Temporal lobe (tissue), 2 donors: ENCODE data around the genes TMEM154, TRIM2 and TMEM131L.

DNA sequence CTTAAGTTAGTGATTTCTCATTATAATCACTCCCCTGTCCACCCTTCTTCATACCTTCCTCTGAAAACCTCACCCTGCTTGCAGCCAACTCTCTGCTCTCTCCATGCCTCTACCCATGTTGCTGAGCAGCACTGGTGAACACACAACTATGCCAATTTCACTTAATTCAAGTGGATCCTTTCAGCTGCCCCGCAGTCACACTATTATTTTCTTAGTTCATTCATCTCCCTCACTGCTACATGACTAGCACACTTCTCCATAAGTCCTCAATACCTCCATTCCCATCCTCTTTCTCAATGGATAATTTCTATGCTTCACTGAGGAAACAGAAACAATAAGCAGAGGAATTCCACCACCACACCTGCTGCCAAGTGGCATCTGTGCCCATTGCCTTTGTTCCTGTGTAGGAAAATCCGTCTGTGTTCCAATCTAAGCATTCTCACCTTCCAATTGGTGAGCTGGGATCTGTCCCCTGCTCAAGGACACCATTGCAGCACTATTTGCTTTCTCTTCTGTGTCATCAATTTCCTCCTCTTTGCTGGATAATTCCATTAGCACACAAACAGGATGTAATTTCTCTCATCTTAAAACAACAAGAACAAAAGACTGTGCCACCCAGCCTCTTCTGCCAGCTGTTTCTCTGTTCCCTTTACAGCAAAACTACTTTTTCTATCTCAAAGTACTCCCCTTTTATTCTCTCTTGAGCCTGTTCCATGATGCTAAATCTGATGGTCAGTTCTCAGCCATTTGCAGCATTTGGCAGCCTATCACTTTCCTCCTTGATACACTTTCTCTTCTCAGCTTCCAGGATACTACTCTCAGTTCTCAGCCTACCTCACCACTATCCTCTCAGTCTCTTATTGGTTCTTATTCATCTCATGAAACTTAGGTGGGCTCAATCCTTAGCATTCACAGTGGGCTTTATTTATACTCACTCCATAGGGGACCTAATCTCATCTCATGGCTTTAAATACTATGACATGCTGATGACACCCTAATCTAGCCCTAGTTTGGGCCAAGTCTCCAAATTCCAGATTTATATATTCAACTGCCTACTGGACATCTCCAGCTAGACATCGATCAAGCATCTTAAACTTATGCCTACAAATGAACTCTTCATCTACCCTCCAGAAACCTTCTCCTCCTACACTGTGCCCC, 24.9 kb upstream of the PRSS48 start:
- RAMPAGE, long total RNA, result no peak

GRCh38 chr4:151324174-151324630, 1.2 kb downstream of the SH3D19 start:
- RAMPAGE, long total RNA, result no peak

- RAMPAGE, long total RNA, result no peak
These were observed 155.2 kb downstream of the FHIP1A start for GRCh38 chr4:151564110-151564703.

DNA sequence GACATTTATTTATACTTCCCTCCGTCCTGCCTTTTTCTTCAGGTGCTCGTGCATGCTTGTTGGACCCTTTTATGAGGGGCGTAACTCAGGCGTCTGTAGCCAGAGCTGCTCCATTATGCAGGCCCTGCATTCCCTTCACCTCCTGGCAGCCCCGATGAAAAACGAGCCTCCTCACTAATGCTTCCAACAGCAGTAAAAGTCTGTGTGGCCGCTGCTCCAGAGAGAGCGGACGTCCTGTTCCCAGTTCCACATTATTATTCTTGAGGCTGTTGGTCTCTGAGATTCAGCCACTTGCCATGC, 101.2 kb downstream of the GATB start:
- RAMPAGE, long total RNA, result no peak

GRCh38 chr4:151807060-151807817, 46.4 kb upstream of the GATB start:
- RAMPAGE, long total RNA, result no peak

DNA sequence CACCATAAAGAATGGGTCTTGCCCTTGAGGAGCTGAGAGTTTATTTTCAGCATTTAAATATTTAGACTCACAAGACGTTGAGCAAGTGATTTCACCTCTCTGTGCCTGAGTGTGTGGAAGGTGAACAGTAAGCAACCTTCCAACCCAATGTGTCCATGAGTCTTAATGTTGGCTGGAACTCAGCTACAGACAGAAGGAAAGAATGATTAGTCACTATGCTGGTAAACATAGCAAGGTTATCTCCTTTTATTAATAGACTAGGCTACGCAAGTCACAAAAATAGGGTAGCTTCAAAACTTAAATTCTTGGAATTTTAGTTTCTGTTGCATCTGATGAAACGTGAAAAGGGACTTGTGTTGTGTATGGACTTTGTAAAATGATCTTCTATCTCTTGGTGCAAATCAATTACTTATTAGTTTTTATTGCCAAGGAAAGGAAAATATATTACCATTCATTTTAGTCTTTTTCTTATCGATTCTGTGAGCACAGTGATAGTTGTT, 277.5 kb upstream of the GATB start:
- RAMPAGE, long total RNA, result no peak

GRCh38 chr4:152324127-152324572, 211.7 kb downstream of the FBXW7 start:
- RAMPAGE, long total RNA, result no peak

DNA sequence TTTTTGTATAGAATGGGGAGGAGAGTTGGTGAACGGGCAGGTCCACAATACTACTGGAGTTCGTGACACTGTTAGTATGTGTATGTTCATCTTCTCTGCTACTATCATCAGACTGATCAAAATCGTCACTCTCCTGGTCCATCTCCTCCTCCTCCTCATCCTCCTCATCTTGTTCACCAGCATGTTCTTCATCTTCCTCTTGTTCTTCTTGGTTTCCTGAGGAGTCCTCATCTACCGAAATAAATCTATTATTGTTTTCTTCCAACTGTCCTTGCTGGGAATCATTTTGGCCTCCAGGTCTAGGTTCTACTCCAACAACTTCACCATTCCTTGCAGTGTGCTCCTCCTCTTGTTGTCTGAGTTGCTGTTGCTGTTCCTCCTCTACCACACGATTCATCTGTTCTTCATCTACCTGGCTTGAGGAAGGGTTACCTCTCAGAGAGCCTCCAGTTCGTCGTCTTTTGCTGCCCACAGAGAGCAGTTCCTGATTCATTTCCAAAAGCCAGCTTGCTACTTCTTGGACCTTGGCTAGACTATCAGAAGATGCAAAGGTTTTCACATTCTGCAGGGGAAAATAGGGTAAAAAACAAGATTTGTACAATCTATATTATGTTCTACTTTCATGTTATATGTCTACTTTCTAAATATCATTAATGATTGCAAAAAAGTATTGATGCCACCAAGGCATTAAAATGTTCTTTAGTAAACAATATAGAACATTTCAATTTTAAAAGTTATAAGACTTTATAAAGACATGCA, 124.4 kb downstream of the FBXW7 start:
- RAMPAGE, long total RNA, result no peak

- RAMPAGE, long total RNA, result no peak
These were observed 18.4 kb upstream of the FBXW7 start for GRCh38 chr4:152554184-152554802.

- RAMPAGE, long total RNA, result no peak
These were observed at the start of gene TMEM154 for GRCh38 chr4:152679180-152680490. TSS of gene TMEM154 (minus strand) at chr4:152679997.

- RAMPAGE, long total RNA, result no peak
These were observed 17.9 kb upstream of the TMEM154 start for GRCh38 chr4:152697639-152698232.

DNA sequence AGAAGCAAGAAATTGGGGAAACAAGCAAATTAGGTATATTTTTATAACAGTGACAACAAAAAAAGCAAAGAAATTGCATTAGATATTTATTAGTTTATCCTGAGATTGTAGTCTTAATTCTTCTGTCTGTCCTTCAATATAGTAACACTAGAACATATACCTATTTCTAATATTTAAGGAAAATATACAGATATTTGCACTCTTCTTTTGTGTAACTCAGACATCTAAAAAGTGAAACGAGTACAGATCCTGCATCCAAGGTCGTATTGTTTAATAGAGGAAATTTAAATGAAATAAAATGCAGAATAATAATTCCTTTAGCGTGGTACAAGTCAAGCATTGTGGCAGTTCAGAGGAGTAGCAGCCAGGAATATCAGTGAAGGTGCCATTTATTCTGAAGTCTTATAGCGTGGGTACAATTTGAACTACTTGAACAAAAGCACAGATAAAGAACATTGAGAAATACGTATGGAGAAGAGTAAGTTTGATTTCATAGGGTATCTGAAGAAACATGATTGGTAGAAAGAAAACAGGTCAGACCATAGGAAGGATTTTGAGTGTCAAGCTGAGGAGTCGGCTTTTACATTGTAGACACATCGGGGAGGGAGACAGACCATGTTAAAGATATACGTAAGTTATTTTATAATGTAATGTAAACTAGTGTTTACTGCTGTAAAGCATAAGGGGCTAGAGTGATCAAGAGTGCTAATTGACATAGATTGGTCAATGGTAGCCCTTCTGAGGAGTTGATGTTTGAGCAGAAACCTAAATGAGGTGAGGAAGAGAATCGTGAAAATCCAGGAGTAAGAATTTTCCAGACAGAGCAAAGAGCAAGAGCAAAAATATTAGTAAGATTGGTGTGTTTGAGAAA, 21.0 kb downstream of the ARFIP1 start:
- RAMPAGE, long total RNA, result no peak

DNA sequence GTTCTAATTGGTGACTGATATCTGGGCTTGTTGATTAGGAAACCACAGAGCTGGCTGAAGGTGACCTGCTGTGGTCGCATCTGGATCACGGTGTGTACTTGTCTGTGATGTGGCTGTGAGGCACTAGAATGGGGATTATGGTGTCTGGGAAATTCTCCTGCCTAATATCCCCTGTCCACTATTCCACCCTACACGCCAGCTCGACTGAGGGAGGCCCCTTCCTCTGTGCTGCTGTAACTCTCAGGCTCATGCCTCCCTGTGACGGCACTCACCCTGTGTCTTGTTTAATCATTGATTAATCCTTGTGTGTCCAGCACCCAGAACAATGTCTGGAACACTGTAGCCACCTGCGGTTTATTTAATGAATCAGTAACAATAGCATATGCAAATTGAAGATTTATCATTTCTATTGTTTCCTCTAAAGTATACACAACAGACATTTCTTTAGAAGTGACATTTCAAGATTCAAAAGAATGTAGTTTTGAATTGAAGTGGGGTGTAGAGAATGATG, 14.8 kb upstream of the TRIM2 start:
- RAMPAGE, long total RNA, result no peak

DNA sequence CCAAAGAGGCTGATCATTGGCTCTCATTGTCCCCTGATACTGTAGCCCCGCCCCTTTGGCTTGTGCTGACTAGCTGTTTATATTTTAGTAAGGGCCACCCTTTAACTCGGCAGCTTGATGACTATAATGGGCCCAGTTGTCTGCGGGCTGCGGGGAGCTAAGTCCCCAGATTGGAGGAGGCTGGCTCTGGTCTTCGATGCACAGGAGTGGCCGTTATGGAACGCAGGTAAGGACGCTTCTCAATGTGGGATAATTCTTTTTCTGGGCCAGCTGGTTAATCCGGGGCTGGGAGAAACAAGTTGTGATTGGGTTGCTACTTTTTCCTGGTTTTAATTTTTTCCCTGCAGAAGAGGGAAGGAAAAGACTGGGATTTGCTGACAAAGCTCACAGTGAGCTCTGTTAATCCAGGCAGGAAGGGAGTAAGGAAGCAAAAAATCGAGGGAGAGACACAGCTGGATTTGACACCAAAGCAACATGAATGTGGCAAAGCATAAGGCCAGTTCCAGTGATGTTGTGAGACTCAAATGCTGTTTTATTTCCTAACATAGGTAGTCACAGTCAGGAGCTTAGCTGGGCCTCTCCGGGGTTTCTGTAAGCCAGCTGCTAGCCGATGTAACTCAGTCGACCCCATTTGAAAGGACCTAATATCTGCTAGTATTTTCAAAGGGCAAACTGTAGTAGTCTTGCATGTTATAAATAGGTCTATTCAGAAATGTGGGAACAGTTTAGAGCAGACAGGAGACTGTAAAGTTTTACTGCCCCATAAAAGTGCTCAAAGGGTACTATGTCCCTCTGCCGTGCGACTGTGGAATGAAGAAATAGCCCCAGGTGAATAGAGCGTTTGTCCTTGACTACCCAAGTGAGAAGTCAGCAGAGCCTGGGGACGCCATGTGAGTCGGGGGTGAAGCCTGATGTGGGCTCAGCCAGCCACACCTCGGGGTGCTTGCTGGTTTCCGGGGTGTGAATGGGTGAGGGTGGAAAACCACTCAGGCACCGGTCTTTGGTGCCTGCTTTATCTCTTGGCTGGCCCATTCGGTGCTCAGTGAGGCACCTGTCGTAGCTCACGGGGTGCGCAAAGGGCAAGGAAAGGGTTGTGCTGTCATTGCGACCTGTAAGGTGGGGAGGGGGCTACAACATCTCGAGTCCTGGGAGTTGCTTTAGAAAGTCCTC, at the start of gene TRIM2:
TSS of gene TRIM2 (plus strand) at position 109 of the 1,170 bp plus-strand sequence.
- RAMPAGE, long total RNA, result start-site peak on the plus strand centred at position 110 of the sequence, 85 bp wide, 128 and 37 reads in 2 replicates

- RAMPAGE, long total RNA, result no peak
These were observed at the start of gene TMEM131L for GRCh38 chr4:153466263-153467082. TSS of gene TMEM131L (plus strand) at chr4:153466360.

DNA sequence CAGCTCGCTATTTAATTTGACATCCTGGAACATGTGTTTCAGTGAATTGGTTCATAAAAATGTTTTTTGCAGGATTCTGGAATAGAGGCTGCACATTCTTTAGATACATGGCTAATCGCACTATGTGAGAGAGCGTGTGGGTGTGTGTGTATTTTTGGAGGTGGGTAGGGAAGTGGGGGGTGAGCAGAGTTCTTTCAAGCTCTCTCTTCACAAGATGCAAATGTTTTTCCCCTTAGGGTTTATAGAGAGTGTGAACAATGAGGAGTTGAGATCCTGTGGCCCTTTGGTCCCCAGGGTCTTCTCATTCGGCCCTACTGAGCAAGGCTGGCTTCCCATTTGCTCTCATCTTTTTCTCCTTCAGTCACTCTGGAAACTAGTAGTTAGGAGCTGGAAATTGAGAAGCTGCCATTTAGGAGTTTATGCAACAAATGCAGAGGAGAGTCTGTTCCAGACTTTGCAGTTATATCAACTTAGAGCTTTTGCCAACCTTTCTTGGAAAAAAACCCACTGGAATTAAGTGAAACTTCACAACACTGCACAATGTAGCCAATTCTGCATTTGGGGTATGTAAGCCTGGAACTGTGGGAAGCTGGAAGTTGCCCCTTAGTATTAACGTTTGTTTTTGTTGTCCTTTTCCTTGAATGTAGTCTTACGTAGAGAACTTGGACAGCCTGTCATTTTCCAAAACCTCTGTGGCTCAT, 32.4 kb downstream of the TMEM131L start:
- RAMPAGE, long total RNA, result no peak

- RAMPAGE, long total RNA, result no peak
These were observed 72.3 kb downstream of the TMEM131L start for GRCh38 chr4:153538500-153538754.

DNA sequence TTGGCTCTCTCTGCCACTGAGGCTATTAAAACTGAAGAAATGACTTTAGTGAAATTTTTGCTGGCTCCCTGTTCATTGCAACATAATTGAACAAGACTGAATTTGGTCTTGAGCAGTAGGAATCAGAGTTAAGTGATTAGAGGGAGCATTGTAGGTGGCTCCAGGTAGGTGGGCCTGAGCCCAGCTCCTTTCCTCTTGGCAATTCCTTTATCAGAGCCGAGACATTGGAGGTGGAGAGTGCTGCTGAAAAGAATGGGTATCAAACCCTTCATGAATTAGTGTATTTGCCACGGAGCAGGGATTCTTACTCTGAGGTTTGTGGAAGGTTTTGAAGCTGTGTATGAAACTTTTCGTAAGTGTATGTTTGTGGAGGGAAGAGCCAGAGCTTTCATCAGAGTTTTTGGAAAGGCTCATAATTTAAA, 88.6 kb downstream of the TMEM131L start:
- RAMPAGE, long total RNA, result no peak

DNA sequence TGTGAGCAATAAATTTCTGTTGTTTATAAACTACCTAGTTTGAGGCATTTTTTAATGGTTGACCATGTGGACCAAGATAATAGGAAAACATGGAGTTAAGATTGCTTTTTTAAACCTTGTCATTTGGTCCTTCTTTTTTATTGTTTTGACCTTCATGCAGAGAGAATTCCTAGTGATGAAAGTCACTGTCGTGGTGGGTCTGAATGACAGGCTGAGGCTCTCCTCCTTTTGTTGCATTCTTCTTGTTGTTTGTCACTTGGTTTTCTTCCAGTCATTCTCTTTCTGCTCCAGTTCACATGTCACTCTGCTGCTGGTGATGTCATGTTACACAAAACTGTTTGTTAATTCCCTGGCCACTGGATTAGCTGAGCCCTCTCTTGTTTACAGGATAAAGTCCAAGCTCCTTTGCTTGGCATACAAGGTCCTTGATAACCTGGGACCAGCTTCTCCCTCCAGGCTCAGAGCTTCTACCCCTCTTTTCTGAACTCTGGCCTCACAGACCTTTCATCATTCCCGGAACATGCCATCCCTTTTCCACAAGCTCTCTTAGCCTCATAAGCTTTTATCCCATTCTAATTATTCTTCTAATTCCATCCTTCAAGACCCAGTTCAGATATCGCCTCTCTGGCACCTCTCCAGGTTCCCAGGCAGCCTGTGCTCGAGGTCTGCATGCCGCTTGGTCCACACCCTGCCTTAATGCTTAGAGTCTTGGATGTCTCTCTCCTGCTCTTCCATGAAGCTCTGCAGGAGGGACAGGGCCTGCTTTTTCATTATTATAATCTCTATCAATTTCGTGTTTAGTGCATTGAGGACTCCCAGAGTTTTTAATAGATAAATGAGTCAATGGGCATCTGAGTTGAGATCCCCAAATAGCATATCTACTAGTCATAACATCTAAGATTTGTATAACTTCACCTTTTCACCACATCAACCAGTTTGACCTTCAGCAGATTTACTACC, 98.6 kb downstream of the TMEM131L start:
- RAMPAGE, long total RNA, result no peak

DNA sequence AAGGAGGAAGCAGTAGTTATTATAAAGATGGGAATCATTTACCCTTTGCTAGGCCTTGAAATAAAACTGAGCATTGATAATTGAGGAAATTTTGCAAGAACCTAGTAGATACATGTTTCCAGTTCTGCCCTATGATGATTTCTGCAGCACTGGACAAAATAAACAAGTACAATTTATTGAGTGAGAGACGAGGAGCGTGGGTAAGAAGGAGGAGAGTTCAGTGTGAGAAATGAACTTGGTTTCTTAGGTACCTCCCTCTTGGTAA, 57.4 kb upstream of the TLR2 start:
- RAMPAGE, long total RNA, result no peak